Spleen (tissue), 7 donors: ENCODE data around the genes HAUS2, CDAN1, B2M and DUOXA2.

DNA sequence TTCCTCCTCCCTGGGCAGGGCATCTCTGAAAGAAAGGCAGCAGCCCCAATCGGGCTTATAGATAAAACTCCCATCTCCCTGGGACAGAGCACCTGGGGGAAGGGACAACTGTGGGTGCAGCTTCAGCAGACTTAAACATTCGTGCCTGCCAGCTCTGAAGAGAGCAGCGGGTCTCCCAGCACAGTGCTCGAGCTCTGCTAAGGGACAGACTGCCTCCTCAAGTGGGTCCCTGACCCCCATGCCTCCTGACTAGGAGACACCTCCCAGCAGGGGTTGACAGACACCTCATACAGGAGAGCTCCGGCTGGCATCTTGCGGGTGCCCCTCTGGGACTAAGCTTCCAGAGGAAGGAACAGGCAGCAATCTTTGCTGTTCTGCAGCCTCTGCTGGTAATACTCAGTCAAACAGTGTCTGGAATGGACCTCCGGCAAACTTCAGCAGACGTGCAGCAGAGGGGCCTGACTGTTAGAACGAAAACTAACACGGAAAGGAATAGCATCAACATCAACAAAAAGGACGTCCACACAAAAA is 28.6 kb upstream of the TMEM87A start:
- PRO-cap, 4 experiments: no peak in any of the 4 experiments
- RAMPAGE, long total RNA, 4 experiments: no peak in any of the 4 experiments

DNA sequence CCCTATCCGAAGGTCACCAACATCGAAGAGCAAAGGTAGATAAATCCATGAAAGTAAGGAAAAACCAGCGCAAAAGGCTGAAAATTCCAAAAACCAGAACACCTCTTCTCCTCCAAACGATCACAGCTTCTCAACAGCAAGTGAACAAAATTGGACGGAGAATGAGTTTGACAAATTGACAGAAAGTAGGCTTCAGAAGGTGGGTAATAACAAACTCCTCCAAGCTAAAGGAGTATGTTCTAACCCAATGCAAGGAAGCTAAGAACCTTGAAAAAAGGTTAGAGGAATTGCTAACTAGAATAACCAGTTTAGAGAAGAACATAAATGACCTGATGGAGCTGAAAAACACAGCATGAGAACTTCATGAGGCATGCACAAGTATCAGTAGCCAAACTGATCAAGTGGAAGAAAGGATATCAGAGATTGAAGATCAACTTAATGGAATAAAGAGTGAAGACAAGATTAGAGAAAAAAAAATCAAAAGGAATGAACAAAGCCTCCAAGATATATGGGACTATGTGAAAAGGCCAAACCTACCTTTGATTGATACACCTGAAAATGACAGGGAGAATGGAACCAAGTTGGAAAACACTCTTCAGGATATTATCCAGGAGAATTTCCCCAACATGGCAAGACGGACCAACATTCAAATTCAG is 29.2 kb upstream of the TMEM87A start:
- PRO-cap, 4 experiments: no peak in any of the 4 experiments
- RAMPAGE, long total RNA, 4 experiments: start-site peak on the plus strand in 1 of 4 experiments, centred at position 212 of the sequence, 7 reads per replicate

DNA sequence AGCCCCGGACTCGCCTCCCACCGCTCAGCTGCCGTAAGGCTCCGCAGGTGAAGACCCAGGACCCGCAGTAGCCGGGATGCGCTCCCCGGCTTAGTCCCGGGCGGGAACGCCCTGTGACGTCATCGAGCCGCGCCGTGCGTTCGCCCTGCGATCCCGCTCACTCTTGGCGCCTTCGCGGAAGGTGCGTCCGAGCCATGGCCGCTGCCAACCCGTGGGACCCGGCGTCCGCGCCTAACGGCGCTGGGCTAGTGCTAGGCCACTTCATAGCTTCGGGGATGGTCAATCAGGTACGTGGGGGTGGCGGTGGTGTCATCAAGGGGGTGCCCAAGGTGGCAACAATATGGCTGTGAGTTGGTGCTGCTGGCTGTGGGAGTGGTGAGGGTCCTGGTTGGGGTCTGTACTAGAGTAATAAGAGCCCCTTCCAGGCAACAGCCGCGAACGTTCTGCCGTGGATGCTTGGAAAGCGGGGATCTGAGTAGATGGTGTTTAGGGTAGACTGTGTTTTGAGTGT is at the start of gene HAUS2:
Gene HAUS2, plus strand, starts transcription at position 160 of the 511 bp plus-strand sequence.
- PRO-cap, 4 experiments: peak in 4 of 4 experiments; most common plus-strand start position 160 of the sequence (in 2); most common minus-strand start position 113 of the sequence (in 2)
- RAMPAGE, long total RNA, 4 experiments: start-site peak on the plus strand in 4 of 4 experiments, centred at positions 156 to 176 of the sequence, 192 to 316 reads per replicate; start-site peak on the minus strand in 4 of 4 experiments, centred at positions 75 to 86 of the sequence, 65 to 189 reads per replicate

DNA sequence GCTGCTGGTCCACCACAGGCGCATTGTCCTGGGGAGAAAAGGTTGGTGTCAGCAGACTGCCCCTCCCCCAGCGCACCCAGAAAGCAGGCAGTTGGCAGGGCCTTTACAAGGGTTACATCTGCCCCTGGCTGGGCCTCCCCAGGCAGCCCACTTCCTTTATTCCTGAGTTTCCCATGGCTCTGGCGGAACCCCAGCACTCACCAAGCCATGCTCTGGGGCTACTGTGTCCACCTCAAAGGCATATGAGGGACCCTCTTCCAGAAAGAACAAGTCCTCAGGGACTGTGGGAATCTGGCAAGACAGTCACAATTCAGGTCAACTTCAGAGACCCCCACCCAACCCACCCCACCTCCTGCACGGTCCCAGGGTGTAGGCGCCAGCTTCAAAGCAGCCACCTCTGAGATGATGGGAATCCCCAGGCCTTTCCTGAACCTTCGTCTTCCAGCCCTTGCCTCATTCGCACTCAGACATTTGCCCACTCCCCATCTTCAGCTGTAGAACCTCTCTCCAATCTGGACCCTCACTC is 7.3 kb downstream of the CDAN1 start:
- PRO-cap, 4 experiments: no peak in any of the 4 experiments
- RAMPAGE, long total RNA, 4 experiments: no peak in any of the 4 experiments

DNA sequence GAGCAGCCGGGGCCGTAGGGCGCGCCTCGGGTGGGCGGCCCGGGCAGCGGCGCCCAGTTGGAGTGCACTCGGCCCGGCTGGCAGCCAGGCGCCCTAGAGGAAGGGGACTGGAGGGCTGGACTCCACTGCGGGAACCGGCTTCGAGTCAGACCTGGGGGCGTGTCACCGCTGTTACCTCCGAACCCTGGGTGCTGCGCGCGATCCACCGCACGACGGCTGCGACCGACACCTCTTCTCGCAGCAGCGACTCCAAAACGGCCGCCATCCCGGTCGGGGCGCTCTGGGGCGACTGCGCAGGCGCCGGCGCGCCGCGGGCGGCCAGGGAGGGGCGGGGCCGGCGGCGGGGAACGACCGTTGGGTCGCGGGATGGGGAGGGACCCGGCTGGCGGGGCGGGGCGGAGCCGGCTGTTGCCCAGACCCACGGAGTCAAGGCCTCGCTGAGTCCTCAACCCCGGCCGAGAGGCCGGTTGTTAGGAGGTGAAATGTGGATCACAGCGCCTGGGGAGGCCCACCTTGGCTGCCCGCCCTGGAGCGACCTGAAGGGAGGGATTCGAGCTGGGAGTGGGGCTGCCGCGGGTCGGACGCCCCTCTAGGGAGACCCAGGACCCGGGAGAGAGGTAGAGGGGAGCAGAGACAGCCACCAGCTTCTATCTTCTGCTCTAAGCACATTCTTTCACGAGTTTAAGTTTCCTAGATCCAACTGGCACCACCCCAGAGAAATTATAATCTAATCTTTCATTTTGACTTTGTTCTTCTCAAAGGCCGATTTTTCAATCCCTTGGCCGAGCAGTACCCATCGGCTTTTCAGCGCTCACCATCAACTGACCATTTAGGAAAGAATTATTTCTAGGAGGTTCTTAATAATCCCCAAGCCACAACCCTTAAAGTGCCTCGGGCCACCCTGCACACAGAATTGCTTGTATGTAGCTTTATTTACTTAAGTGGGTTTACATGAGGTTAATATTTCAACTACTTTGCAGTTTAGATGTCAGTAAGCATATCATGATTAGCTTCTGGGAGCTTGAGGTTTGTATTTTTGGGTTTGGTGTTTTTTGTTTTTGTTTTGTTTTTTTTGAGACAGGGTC is at the start of gene CDAN1:
Gene CDAN1, minus strand, starts transcription at position 291 of the 1,085 bp plus-strand sequence.
- PRO-cap, 4 experiments: peak in 4 of 4 experiments; most common plus-strand start position 448 of the sequence (in 3); most common minus-strand start position 282 of the sequence (in 4)
- RAMPAGE, long total RNA, 4 experiments: start-site peak on the minus strand in 1 of 4 experiments, centred at position 282 of the sequence, 21 reads per replicate

DNA sequence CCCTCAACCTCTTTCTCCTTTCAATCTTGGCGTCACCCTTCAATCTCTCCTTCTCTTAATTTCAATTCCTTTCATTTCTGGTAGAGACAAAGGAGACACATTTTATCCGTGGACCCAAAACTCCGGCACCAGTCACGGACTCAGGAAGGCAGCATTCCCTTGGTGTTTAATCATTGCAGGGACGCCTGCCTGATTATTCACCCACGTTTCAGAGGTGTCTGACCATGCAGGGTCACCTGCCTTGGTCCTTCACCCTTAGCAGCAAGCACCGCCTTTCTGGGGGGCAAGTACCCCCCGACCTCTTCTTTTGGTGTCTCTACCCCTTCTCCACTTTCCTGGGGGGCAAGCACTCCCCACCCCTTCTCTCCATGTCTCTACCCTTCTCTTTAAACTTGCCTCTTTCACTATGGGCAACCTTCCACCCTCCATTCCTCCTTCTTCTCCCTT is 35.2 kb downstream of the TTBK2 start:
- PRO-cap, 4 experiments: no peak in any of the 4 experiments
- RAMPAGE, long total RNA, 4 experiments: no peak in any of the 4 experiments

- PRO-cap, 4 experiments: no peak in any of the 4 experiments
- RAMPAGE, long total RNA, 4 experiments: no peak in any of the 4 experiments
Measured at GRCh38 chr15:42890425-42890999, 30.1 kb downstream of the TTBK2 start.

- PRO-cap, 4 experiments: no peak in any of the 4 experiments
- RAMPAGE, long total RNA, 4 experiments: no peak in any of the 4 experiments
Measured at GRCh38 chr15:43240843-43241442, 20.1 kb upstream of the EPB42 start.

- PRO-cap, 4 experiments: no peak in any of the 4 experiments
- RAMPAGE, long total RNA, 4 experiments: no peak in any of the 4 experiments
Measured at GRCh38 chr15:43331595-43332309, 1.3 kb downstream of the ADAL start.

- PRO-cap, 4 experiments: no peak in any of the 4 experiments
- RAMPAGE, long total RNA, 4 experiments: no peak in any of the 4 experiments
Measured at GRCh38 chr15:43440746-43441232, 52.2 kb downstream of the TP53BP1 start.

GRCh38 chr15:43771306-43771805 is 5.4 kb downstream of the ELL3 start:
- PRO-cap, 4 experiments: no peak in any of the 4 experiments
- RAMPAGE, long total RNA, 4 experiments: no peak in any of the 4 experiments

- PRO-cap, 4 experiments: no peak in any of the 4 experiments
- RAMPAGE, long total RNA, 4 experiments: no peak in any of the 4 experiments
Measured at GRCh38 chr15:43775204-43775839, 1.4 kb downstream of the ELL3 start.

- PRO-cap, 4 experiments: peak in 3 of 4 experiments; most common plus-strand start chr15:43809533 (in 1); most common minus-strand start chr15:43809426 (in 2)
- RAMPAGE, long total RNA, 4 experiments: no peak in any of the 4 experiments
Measured at GRCh38 chr15:43808838-43810151, 8.9 kb downstream of the HYPK start.

GRCh38 chr15:43984324-43984670 is 157.5 kb downstream of the WDR76 start:
- PRO-cap, 4 experiments: no peak in any of the 4 experiments
- RAMPAGE, long total RNA, 4 experiments: no peak in any of the 4 experiments

GRCh38 chr15:44288879-44289662 is 552 bp downstream of the GOLM2 start:
- PRO-cap, 4 experiments: peak in 1 of 4 experiments; most common plus-strand start chr15:44289268 (in 1); most common minus-strand start chr15:44289126 (in 1)
- RAMPAGE, long total RNA, 4 experiments: start-site peak on the plus strand in 4 of 4 experiments, at chr15:44288894-44289083 at its widest, 32 to 557 reads per replicate

GRCh38 chr15:44711468-44712361 is at the start of gene B2M:
TSS of gene B2M (plus strand) at chr15:44711517.
- PRO-cap, 4 experiments: peak in 4 of 4 experiments; most common plus-strand start chr15:44711517 (in 4); most common minus-strand start chr15:44712108 (in 3)
- RAMPAGE, long total RNA, 4 experiments: start-site peak on the plus strand in 4 of 4 experiments, at chr15:44711509-44711544 at its widest, 61,709 to 236,311 reads per replicate

DNA sequence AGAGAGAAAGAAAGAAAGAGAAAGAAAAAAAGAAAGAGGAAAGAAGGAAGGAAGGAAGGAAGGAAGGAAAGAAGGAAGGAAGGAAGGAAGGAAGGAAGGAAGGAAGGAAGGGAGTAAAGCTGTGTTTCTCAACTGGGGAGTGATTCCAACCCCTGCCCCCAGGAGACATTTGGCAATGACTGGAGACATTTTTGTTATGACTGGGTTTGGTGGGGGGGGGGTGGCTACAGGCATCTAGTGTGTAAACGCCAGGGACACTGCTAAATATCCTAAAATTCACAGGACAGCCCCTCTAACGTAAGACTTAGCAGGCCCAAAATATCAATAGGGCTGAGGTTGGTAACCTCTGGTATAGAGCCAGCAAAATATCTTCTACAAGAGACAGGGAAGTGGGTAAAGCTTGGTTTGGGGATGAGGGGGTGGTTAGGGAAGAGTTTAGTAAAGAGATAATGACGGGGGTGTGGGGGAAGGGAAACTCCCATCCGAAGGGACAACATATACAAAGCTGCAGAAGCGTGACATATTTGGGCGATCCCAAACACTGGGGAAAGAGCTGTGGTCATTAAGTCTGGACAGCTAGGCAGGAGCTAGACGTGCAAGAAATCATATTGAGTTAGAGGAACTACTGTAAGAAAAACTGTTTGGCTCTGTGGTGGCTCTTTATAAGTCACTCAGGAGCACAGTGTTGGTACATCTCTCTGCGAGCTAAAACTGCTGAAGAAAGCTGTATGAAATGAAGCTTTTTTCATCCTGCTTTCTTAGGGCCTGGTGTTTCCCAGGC is 767 bp upstream of the TRIM69 start:
- PRO-cap, 4 experiments: peak in 3 of 4 experiments; most common plus-strand start position 565 of the sequence (in 3); most common minus-strand start position 236 of the sequence (in 2)
- RAMPAGE, long total RNA, 4 experiments: no peak in any of the 4 experiments

DNA sequence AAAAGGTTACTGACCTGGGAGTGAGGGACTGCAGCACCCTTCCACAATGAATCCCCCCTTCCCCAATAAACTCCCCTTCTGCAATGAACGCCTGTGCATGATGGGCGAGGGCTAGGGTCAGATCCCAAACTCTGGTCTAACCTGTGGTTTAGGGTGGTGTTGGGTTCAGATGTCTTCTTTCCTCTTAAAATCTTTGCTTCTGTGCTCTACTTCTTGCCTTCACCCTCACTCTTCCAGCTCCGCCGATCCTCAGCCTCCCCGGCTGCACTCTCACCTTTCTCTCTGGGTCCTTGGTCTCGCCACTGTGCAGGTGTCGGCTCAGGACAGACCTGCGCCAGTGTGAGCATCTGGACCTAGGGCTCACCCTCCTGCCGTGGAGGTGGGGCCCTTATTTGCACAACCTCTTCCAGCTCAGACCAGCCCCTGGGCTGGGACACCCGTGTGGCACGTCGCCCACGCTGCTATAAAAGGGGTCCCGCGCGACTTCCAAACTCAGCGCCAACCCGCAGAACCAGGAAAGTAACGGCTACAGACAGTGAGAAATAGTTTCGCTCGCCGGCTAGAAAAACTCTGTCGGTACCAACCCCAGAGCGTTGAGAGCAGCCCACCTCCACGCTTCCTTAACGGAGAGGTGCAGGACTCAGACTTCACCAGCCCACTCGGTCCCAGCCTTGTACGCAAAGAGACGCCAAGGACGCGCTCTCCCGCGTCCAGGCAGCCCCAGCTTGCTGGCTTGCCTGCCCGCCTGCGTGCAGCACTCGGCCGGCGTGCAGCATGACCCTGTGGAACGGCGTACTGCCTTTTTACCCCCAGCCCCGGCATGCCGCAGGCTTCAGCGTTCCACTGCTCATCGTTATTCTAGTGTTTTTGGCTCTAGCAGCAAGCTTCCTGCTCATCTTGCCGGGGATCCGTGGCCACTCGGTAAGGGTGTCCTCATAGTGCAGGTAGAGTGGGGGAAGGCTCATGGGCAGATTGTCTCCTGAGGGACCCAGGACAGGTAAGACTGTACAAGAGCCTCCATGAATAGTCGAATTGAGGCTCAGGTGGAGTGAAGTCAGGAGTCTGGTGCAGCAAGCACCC is at the start of gene DUOXA2:
Gene DUOXA2, plus strand, starts transcription at position 495 of the 1,080 bp plus-strand sequence.
- PRO-cap, 4 experiments: no peak in any of the 4 experiments
- RAMPAGE, long total RNA, 4 experiments: no peak in any of the 4 experiments

GRCh38 chr15:45125329-45126206 is 4.1 kb downstream of the DUOXA1 start:
- PRO-cap, 4 experiments: no peak in any of the 4 experiments
- RAMPAGE, long total RNA, 4 experiments: no peak in any of the 4 experiments

- PRO-cap, 4 experiments: no peak in any of the 4 experiments
- RAMPAGE, long total RNA, 4 experiments: no peak in any of the 4 experiments
Measured at GRCh38 chr15:45253254-45253810, 1.3 kb downstream of the SLC28A2 start.